Frontal cortex (tissue), 2 donors: ENCODE results near the genes ASMT and ARSL.

- RAMPAGE, long total RNA = no peak
Observed at GRCh38 chrX:323784-324554, 5.4 kb upstream of the GTPBP6 start.

- RAMPAGE, long total RNA = no peak
Observed at GRCh38 chrX:1355871-1356465, 19.4 kb downstream of the IL3RA start.

GRCh38 chrX:1385927-1386970 lies 5.7 kb downstream of the SLC25A6 start:
- RAMPAGE, long total RNA = no peak

DNA sequence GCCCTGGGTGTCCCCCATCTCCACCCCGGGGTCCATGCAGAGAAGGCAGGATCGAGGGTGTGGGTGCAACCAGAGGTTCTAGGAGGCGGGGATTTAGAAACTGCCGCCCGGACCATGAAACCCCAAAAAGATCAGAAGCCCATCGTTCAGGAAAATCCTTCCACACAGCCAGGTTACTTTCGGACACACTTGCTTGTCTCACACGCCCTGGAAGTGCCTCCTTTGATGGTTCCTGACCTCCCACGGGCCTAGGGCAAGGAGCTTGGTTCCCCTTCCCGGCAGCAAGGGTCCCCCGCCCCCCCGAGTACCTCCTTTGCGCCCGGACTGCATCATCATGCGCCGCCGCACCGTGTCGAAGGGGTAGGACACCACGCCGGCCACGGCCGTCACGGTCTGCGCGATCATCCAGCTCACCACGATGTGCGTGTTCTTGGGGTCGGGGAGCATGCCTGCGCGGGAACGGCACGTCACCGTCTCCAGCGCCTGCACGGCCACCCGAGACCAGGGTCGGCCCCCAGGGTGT lies 4.9 kb downstream of the SLC25A6 start:
- RAMPAGE, long total RNA = no peak

DNA sequence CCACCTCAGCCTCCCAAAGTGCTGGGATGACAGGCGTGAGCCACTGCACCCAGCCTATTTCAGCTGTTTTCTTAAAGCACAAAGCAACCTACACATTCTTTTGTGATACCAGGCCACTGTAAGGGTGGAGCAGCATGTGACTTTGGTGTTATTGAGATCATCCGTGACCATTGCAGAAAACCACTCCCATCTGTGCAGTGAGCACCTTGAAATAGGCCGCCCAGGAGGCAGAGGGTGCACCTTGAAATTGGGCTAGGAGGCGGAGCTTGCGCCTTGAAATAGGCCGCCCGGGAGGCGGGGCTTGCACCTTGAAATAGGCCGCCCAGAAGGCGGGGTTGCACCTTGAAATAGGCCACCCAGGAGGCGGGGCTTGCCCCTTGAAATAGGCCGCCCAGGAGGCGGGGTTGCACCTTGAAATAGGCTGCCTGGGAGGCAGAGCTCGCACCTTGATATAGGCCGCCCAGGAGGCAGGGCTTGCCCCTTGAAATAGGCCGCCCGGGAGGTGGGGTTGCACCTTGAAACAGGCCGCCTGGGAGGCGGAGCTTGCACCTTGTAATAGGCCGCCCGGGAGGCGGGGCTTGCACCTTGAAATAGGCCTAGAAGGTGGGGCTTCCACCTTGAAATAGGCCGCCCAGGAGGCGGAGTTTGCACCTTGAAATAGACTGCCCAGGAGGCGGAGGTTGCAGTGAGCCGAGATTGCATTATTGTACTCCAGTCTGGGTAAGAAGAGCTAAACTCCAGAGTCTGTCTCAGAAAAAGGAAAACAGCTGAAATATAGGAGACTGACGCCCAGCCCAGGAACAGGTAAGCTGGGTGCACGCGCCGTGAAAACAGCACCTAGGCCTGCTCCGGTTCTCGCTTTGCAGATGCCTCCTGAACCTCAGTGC lies 9.1 kb upstream of the SLC25A6 start:
- RAMPAGE, long total RNA = no peak

- RAMPAGE, long total RNA = no peak
Observed at GRCh38 chrX:1402944-1403602, 11.2 kb upstream of the SLC25A6 start.

DNA sequence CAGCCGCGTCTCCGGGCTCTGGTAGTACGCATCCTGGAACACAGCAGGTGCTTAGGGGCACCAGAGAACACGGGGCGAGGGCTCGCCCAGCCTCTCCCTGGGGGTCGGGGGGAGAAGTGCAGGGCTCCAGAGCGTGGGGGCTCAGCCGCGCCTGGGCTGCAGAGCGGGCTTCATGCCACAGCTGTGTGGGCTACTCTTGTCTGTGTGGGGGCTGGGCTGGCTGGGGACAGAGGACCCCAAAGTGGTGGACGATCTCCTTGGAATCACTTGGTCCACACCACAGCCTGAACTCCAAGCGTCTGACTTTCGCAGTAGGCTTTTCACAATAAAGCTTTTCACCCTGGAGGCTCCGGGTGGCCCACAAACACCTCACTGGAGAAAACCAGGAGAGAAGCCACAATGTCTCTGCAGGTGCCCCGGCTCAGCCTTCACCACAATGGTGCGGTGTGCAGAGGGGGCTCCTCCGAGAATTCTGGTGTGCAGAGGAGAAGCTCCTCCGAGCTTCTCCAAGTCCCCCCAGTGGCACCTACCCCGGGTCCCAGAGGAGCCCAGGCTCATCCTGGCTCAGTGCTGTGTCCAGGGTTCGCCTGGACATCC lies 27.3 kb upstream of the SLC25A6 start:
- RAMPAGE, long total RNA = no peak

DNA sequence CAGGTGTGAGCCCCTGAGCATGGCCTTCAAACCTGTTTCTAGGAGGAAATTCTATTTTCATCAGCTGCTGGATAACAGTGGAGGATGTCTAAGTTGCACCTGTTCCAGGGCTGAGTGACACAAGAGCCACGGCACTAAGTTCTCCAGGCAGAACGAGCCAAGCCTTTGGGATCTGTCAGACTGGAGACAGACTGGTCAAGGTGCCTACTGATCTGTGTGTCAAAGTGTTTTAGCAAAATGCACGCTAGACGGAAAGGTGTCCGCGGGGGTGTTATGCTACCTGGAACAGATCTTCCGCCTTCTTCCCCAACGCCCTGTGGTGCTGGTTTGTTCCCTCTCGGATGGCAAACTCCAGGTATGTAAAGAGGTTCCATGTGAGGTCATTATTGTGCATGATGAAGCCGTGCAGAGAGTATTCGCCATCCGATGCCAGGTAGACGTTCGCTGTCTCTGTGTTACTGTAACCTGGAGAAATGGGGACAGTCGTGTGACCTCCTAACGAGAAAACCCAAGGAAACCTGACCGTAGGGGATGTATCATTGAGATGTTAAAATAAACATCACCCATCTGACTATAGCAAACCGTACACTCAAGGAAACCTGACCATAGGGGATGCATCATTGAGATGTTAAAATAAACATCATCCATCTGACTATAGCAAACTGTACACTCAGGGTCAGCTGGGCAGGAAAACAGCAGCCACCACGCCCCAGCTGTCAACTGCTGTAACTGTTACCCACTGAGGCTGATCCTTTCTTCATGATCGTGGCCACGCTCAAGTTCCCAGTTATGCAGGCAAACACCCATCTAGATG lies 29.7 kb upstream of the SLC25A6 start:
- RAMPAGE, long total RNA = no peak

DNA sequence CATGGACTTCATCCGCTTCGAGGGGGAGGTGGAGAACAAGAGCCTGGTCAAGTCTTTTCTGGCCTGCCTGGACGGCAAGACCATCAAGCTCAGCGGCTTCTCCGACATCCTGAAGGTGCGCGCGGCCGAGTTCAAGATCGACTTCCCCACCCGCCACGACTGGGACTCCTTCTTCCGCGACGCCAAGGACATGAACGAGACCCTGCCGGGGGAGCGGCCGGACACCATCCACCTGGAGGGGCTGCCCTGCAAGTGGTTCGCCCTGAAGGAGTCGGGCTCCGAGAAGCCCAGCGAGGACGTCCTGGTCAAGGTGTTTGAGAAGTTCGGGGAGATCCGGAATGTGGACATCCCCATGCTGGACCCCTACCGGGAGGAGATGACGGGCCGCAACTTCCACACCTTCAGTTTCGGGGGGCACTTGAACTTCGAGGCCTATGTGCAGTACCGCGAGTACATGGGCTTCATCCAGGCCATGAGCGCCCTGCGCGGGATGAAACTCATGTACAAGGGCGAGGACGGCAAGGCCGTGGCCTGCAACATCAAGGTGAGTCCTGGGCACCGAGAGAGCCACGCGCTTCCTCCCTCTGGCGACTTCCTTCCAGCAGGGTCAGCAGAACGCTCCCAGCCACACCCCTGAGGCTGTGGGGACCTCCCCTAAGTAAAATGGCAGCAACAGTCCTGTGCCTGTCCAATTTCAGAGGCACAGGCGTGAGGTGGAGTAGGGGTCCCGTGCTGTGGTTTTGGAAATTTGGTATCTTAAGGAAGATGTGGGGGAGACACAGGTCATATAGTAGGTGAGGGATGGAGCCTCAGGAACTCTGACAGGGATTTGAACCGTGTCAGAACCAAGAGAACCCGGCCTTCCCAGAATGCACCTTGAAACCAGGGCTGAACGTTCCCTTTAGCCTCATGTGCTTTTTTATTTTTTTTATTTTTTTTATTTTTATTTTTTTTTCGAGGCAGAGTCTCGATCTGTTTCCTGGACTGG lies 2.6 kb downstream of the AKAP17A start:
- RAMPAGE, long total RNA = no peak

DNA sequence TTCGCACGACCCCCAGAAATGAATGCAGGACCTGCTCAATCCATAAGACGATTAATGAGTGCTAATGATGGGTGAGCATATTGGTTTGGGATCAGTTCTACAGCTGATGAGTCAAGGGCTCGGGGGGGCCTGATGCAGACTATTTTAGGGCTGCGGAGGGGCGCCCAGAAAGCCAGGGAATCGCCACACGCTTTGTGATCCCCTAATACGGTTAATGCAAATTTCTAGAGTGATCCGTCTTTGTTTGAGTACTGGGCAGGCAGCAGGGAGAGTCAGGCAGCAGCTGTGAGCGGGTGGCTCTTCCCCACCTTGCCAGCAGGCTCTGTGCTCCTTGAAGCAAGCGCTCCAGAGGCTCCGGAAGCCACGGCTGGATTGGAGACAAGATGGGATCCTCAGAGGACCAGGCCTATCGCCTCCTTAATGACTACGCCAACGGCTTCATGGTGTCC lies at the start of gene ASMT:
Gene ASMT (plus strand): TSS at position 243 of the 449 bp plus-strand sequence.
- RAMPAGE, long total RNA = no peak

DNA sequence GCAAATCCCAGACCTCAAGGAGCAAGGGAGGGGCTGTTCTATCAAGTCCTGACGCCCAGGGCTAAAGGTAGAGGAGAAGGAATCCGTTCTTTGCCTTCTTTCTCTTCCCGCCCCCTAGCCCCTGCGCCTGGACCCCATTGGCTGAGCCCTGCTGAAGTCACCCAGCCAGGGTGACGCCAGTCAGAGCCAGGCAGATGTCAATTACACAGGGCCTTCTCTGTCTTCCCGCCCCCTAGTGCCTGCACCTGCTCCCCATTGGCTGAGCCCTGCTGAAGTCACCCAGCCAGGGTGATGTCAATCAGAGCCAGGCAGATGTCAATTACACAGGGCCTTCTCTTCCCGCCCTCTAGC lies 46.1 kb downstream of the ASMT start:
- RAMPAGE, long total RNA = no peak

- RAMPAGE, long total RNA = no peak
Observed at GRCh38 chrX:2242860-2243386, 257.9 kb downstream of the DHRSX start.

- RAMPAGE, long total RNA = no peak
Observed at GRCh38 chrX:2472883-2473560, 27.8 kb downstream of the DHRSX start.

DNA sequence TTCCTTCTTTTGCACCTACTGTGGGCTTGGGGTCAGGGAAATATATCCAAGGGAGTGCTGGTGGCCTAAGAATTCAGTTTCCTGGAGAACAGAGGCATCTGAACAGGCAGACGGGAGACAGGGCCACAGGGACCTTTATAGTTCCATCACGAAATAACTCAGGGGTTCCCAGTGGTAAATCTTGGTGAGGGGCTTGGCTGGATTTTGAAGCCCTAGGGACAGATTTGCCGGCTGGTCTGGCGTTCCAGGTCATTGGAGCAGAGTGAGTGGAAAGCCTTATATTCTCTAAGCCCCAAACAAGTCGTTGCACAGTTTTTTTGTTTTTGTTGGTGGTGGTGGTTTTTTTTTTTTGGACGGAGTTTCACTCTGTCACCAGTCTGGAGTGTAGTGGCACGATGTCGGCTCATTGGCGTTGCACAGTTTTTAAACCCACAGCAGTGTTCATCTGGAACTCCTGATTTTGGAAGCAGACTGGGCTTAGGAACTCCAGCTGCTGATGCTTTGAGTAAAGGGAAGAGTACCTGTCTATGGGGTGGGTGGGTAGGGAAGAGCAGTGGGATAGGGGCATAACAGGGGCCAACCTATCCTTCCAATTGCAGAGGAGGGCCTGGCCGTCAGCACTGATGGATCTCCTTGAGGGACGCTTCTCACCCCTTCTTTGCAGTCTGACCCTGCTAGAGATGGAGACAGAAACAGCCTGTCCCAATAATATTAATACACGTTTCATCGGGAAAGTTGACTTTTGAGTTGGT lies 1.9 kb downstream of the CD99 start:
- RAMPAGE, long total RNA = no peak

- RAMPAGE, long total RNA = no peak
Observed at GRCh38 chrX:2707276-2708130, 16.4 kb downstream of the CD99 start.

DNA sequence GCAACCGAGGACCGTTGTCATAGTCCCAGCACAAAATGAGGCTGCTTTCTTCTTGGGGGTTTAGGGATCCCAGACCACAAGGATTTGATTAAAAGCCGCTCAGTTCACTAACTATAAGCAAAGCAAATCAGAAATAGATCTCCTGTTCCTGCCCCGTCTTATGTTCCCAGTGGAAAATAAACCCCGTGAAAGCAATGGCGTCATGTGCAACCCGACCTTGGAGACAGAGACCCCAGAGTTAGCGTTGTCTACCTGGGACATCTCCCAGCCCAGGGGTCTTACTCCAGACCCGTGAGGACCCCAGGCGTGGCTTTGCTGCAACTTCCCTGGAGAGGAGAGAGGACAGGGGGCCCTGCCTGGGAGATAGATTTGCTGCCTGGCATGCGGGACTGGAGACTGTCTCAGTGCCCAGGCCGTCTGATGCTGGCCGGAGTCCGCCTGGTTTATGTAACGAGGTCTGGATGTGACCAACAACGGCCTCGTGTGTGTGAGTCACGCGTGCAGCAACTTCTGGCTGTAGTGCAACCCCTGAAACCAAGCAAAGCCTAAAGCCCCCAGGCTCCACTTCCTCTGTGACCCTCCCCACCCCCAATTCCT lies 15.6 kb downstream of the XG start:
- RAMPAGE, long total RNA = no peak

GRCh38 chrX:2963792-2964903 lies at the start of gene ARSL:
Gene ARSL (minus strand): TSS chrX:2964341.
- RAMPAGE, long total RNA = no peak

DNA sequence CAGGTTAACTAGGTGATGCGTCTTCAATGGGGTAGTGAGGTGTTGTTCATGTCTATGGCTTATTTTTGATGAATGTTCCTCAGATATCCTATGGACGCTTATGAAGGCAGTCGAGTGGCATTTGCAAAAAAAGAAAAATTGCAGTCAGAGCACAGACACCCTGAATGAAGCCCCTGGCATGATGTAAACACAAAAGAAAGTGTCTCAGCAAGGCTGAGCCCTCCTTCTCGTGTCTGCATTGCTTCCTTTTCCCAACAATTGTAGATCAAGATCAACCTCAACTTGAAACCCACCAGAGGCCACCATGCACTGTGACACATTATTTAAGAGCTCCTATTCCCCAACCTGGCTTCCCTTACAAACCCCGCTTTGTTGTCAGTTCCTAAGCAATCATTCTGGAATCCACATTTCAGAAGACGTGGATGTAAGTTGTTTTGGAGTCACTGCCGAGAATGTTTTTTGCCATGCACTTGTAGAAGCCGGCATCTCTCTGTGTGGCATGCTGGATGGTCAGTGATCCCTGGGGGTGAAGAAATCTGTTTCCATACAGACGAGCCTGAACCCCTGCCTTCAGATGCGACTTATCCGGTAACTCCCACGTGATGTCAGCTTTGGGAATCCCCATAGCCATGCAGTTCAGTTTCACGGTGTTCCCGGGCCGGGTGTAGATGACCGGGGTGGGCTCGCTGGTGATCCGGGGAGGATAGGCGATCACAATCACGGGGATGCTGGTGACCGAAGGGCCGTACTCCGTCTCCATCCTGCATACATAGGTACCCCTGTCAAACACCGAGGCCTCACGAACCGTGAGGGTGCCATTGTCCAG lies 36.9 kb downstream of the MXRA5 start:
- RAMPAGE, long total RNA = no peak

GRCh38 chrX:3470190-3470861 lies 123.9 kb upstream of the MXRA5 start:
- RAMPAGE, long total RNA = no peak

GRCh38 chrX:3696975-3698503 lies 15.9 kb downstream of the PRKX start:
- RAMPAGE, long total RNA = no peak